Bronchus fibroblast of lung (primary cell): Measurements from ENCODE around the genes NFIX and TRMT1.

DNA sequence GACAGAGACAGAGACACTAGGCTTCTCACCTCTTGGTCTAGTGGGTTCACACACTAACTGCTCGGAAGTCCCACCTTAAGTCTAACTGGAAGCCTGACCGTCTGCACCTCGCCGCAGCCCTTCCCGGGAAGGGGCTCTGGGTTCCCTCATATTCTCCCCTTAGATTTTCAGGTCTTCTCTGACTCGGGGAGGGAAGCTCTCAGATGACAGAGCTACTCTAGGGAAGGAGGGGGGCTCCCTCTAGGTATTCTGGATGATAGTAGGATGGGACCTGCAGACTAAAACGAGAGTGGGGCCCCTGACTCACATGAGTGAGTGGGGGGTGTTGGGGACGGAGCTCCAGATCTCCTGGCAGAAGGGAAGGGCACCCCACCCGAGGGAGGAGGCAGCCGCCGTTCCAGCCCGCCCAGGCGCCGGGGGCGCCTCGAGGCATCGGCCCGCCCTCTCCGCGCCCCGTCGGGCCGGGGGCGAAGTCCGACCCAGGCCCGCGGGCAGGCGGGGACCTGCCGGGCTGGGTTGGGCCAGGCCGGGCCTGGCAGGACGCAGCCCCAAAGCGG is 2.0 kb upstream of the JUNB start:
- RAMPAGE, long total RNA, result no peak

- RAMPAGE, long total RNA, result no peak
These were observed 5.9 kb downstream of the RTBDN start for GRCh38 chr19:12828383-12828930.

DNA sequence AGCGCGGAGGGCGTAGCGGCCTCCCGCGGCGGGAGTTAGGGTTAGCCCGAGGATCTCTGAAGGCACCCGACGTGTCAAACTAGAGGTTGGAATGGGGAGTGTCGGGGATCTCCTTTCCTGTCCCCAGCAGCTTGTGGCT is 384 bp downstream of the CALR start:
- RAMPAGE, long total RNA, result no peak

DNA sequence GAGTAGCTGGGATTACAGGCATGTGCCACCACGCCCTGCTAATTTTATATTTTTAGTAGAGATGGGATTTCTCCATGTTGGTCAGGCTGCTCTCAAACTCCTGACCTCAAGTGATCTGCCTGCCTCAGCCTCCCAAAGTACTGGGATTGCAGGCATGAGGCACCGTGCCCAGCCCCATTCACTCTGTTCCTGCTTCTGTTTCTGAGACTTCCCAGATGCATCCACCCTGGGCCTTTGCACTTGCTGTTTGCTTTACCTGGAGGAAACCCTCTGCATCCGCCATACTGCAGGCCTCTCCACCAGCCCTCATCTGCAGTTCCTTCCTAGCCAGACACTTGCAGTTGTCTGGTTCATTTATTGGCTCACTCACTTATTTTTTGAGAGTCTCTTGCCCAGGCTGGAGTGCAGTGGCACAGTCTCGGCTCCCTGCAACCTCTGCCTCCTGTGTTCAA is 5.4 kb downstream of the GADD45GIP1 start:
- RAMPAGE, long total RNA, result no peak

DNA sequence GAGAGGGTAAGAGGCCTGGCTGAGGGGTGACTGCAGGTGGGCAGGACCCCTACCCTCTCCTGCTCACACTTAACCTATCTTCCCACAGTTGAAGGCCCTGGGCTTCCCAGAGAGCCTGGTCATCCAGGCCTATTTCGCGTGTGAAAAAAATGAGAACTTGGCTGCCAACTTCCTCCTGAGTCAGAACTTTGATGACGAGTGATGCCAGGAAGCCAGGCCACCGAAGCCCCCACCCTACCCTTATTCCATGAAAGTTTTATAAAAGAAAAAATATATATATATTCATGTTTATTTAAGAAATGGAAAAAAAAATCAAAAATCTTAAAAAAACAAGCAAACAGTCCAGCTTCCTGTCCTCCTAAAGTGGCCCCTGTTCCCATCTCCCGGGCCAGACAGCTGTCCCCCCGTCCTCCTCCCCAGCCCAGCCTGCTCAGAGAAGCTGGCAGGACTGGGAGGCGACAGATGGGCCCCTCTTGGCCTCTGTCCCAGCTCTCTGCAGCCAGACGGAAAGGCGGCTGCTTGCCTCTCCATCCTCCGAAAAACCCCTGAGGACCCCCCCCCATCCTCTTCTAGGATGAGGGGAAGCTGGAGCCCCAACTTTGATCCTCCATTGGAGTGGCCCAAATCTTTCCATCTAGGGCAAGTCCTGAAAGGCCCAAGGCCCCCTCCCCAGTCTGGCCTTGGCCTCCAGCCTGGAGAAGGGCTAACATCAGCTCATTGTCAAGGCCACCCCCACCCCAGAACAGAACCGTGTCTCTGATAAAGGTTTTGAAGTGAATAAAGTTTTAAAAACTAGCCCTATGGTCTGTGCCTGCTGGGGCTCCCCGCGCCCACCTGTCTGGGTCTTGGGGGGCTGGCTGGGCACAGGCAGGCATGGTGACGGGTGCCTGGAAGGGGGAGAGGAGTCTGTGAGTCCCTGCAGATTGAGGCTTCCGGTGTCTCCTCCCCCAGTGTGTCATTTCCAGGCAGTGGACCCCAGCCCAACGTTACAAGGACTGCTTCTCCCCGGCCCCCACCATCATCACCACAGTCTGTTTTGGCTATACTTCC is 3.9 kb downstream of the GADD45GIP1 start:
- RAMPAGE, long total RNA, result no peak

DNA sequence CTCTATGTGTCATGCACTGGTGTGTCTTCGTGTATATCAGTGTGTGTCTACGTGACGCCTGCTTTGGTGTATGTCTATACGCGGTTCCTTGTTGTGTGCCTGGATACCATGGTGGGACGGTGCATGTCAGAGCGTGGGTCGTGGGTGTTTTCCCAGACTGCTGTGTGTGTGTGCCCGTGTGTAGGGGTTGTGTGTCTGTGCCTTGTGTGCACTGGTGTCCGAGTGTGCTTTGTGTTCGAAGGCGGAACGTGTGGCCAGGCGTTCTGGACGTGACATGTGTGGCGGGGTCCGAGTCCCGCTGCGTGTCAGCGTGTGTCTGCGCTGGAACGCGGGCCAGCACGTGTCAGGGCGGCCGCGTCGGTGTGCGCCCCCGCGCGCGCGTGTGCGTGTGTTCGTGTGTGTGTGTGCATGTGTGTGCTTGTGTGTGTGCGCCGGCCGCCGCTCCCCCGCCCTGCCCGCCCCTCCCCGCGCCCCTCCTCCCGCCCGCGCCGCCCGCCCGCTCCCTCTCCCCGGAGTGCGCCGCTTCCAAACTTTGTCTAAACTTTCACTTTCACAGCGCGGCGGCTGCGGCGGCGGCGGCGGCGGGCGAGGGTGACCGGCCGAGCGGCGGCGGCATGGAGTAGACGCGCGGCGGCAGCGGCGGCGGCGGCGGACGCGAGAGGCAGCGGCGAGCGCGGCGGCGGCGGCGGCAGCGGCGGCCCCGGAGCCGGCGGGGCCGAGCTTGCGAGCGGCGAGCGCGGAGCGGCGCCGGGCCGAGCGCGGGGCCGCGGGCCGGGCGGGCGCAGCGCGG is at the start of gene NFIX:
TSS of gene NFIX (plus strand) at position 535 of the 790 bp plus-strand sequence.
- RAMPAGE, long total RNA, result no peak

- RAMPAGE, long total RNA, result no peak
These were observed 30.8 kb downstream of the NFIX start for GRCh38 chr19:13025541-13026936.

DNA sequence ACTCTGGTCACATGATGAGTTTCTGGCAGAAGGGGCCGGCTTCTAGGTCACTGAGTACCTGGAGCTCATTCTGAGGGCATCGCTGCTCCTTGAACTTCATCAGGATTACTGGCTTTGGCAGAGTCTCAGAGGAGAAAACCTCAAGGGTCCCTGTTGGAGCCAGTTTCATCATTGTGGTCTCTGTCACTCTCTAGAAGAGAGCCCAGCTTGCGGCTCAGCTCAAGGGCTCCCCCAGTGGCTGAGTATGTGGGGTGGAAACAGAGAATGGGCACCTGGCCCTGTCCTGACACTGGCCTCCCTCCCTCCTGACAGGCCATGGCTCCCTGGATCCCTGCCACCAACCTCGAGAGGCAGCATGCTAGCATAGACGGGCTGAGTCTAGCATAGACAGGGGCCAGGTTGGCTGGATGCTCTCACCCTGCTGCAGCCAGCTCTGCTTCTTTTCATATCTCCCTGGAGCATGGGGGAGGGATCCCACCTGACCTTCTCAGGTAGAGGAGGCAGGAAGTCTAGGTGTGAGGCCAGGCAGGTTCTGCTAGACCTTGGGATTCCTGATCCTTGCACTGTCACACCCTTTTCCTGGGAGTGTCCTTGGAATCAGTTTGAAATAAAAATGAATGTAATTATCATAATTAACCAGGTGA is 38.9 kb downstream of the NFIX start:
- RAMPAGE, long total RNA, result no peak

DNA sequence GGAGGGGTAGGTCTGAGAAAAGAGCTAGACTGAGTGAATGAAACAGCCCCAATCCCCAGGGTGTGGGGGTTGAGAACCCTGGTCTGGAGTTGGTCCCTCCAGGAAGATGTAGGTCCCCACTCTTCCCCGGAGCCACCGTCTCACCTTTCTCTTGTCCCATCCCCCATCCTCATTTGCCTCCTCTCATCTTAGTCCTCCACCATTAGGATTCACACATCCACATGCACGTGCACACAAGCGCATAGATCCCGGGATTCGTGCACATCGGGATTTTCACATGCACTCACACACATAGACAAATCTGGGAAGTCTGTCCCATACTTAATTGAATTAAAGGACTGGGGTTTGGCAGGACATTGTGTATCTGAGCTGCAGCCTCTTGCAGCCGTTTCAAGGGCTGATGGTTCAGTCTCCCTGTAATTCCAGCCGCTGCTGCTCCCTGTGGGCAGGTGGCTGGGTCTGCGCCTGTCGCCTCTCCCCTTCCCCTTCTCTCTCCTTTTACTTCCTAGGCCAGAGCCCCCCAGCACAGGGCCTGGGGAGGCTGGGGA is 43.7 kb downstream of the LYL1 start:
- RAMPAGE, long total RNA, result no peak

GRCh38 chr19:13064116-13064624 is 38.5 kb downstream of the LYL1 start:
- RAMPAGE, long total RNA, result no peak

GRCh38 chr19:13096078-13096772 is 6.4 kb downstream of the LYL1 start:
- RAMPAGE, long total RNA, result no peak

GRCh38 chr19:13103240-13103399 is 462 bp upstream of the LYL1 start:
- RAMPAGE, long total RNA, result no peak

DNA sequence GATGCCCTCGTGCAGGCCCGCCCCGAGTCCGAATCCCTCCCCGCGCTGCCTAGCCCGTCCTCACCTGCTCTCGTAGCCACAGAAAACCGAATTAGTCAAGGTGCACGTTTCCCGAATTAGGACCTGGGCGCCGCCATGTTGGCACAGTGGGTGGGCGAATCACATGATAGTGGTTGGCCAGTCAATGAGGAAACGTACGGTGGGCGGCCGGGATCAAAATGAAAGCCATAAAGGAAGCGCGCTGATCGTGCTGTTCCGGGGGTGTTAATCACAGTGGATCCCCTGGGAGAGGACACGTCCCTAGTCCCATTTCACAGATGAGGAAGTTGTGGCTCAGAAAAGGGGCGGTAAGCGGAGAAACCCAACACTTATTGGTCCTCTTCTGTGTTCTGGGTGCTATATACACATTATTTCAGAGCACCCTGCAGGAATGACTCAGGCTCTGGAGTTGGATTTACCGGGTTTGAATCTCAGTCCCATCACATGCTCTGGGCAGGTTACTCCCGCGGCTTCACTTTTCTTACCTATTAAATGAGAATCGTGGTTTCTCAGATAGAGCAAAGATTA is at the start of gene TRMT1:
TSS of gene TRMT1 (minus strand) at position 152 of the 567 bp plus-strand sequence.
- RAMPAGE, long total RNA, result start-site peak on the minus strand centred at position 138 of the sequence, 42 bp wide, 50 and 27 reads in 2 replicates

GRCh38 chr19:13118661-13119362 is 748 bp downstream of the NACC1 start:
- RAMPAGE, long total RNA, result no peak

- RAMPAGE, long total RNA, result no peak
These were observed 897 bp downstream of the STX10 start for GRCh38 chr19:13149322-13149634.

- RAMPAGE, long total RNA, result no peak
These were observed 5.5 kb downstream of the IER2 start for GRCh38 chr19:13155451-13156372.

GRCh38 chr19:13181763-13182378 is 31.7 kb downstream of the IER2 start:
- RAMPAGE, long total RNA, result no peak

DNA sequence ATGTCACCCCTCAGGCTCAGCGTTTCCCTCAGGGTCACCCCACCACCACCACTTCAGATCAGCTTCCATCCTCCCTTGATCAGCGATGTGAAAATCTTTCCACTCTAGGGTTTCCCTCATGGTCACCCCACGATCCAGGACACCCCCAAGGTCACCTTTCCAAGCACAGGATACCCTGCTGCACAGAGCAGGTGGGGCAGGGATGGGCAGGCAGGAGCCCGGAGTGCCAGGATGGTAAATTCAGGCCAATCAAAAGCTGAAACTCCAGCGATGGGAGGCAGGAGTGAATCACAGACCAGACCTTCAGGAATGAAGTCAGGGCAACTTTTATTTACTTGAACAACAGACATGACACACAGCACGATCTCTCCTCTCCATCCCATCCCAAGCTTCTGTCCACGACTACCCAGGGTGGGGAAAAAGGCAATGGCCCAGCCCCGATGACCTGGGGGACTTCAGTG is 39.0 kb downstream of the ZSWIM4 start:
- RAMPAGE, long total RNA, result no peak

DNA sequence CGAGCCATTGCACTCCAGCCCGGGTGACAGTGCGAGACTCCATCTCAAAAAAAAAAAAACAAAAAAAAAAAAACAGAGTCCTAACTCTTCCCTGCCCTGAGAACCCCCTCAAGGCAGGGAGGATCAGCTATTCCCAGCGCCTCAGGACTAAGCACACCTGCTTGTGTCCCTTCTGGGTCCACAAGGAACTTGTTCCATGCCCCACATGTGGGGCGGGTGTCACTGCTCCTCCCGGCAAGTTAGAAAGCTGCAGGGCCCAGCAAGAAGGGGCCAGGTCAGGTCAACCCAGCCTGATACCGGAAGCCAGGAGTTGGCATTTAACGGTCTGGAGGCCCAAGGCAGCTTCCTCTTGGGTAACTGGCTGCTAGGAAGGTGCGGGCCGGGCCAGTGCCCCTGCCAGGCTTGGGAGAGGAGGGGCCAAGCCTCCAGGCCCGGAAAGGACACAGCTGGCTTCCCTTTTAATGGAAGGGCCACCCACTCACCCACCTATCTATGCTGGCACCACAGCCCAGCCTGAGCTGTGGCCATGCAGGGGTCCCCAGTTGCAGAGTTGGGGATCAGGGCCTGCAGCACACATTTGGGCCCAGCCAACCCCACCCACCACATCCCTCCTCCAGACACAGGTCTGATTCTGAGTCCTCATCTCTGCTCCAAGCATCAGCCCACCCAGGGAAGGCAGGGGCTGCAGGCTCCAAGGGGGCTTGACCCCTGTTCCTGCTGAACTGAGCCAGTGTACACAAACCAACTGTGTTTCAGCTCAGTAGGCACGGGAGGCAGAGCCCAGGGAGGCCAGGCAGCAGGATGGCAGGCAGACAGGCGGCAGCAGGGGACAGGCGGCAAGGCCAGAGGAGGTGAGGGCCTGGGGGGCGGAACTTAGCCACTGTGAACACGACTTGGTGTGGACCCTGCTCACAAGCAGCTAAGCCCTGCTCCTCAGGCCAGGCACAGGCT is 40.6 kb downstream of the ZSWIM4 start:
- RAMPAGE, long total RNA, result no peak

GRCh38 chr19:13846567-13847641 is 30.0 kb upstream of the NANOS3 start:
- RAMPAGE, long total RNA, result no peak